Colon Carcinoma Metastatic in the Brain (tissue), 2 donors: ENCODE measurements around the genes PDK3 and FTHL17.

DNA sequence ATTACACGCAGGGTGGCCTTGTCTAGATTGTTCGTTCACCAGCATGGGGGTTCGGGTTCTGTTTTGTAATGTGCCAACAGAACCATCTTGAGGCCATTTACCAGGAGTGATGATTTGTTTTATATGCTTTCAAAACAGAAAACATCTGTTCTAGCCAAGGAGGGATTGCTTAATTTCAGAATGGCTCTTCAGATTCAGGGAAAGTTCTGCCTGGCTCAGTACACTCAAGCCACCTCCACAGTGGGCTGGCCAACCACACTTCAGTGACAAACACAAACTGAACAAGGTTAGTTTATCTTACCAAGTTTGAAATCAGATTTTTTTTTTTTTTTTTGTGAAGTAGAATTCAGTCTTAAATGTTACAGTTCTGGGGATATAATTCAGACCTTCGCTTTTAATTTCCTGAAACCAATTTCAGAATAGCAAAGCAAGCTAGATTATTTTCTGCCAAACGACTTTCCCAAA is 23.3 kb downstream of the SMS start:
- PRO-cap, 2 experiments, result no peak in any of the 2 experiments

DNA sequence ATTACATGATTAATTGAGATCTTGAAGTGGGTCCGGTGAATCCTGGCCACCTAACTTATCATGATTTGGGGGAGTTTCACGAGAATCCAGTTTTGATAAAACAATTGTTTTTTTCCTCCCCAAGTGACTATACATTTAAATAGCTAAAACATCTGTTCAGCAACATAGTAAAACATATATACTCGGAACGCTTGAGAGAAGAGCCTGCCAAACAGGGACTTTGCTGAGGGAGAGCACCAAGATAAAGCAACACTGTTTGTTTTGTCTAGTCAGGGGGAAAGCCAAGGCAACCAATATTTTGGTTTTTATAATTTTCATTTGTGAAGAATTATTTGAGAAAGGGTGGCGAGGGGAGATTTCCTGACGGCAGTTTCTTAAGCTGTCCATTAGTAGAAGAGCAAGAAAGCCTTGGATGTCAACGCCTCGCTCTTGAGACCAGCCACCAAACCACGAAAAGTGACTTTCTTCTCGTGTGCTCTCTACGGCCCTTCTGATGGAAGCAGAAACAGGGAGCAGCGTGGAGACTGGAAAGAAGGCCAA is 458 bp downstream of the PHEX start:
- PRO-cap, 2 experiments, result no peak in any of the 2 experiments

GRCh38 chrX:22057635-22058182 is 25.6 kb downstream of the PHEX start:
- PRO-cap, 2 experiments, result no peak in any of the 2 experiments

GRCh38 chrX:22314576-22315186 is 42.0 kb downstream of the CBLL2 start:
- PRO-cap, 2 experiments, result no peak in any of the 2 experiments

DNA sequence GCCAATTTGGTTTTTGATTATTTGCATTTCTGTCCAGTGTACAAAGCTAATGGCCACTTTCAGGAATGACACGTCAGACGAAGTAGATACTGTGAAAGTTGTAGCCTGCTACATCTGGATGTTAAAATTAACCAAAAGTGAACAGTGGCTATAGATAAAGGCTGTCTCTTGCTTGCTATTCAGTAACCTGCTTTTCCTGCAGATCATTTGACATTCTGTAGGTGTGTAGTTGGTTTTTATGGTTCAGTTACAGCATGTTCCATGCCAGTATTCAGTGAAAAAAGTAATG is 1.1 kb downstream of the PRDX4 start:
- PRO-cap, 2 experiments, result no peak in any of the 2 experiments

DNA sequence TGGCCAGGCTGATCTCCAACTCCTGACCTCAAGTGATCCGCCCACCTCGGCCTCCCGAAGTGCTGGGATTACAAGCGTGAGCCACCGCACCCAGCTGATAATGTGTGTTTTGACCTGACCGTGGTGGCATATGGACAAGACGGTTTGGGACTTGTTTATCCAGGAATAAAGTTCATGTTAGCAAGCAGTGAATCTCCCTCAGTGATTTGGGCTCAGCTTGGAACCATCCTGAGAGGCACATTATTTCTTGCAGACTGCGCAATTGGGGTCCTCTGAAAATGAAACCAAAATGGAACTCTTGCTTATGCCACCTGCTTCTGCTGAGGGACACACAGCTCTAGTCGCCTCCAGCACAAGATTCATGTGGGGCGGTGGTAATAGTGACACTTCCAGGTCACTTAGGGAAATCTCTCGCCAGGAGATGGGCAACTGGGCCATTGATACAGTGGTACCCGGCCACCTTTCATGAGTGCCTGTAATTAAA is 9.9 kb upstream of the SAT1 start:
- PRO-cap, 2 experiments, result no peak in any of the 2 experiments

GRCh38 chrX:23803936-23804521 is 21.1 kb downstream of the SAT1 start:
- PRO-cap, 2 experiments, result no peak in any of the 2 experiments

DNA sequence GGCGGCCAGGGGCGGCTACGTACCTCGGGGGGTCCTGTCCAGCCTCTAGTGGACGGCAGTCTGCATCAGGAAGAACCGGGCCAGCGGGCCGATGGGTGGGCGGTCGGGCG is 2.3 kb downstream of the KLHL15 start:
- PRO-cap, 2 experiments, result no peak in any of the 2 experiments

DNA sequence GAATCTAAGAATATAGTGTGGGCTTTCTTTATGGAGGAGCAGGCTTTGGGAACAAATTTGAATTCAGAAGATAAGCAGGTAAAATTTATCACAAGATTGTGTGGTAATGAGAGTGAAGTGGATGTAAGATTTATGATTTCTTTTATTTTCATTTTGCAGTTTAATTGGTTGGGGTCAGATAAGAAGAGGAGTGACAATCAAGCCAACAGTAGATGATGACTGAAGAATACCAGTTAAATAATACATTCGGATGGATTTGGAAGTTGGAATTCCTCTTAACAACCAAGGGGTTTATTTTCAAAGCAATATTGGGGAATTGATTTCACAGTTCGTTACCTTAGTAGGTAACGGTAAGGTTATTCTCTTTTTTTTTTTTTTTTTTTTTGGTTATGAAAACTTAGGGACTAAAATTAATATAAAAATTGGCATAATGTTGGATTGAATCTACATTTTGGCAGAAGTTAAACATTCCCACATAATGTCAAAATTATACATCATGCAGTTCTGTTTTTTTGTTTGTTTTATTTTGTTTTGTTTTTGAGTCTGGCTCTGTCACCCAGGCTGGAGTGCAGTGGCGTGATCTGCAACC is 21.9 kb downstream of the EIF2S3 start:
- PRO-cap, 2 experiments, result no peak in any of the 2 experiments

GRCh38 chrX:24154301-24154674 is 4.8 kb downstream of the ZFX start:
- PRO-cap, 2 experiments, result no peak in any of the 2 experiments

DNA sequence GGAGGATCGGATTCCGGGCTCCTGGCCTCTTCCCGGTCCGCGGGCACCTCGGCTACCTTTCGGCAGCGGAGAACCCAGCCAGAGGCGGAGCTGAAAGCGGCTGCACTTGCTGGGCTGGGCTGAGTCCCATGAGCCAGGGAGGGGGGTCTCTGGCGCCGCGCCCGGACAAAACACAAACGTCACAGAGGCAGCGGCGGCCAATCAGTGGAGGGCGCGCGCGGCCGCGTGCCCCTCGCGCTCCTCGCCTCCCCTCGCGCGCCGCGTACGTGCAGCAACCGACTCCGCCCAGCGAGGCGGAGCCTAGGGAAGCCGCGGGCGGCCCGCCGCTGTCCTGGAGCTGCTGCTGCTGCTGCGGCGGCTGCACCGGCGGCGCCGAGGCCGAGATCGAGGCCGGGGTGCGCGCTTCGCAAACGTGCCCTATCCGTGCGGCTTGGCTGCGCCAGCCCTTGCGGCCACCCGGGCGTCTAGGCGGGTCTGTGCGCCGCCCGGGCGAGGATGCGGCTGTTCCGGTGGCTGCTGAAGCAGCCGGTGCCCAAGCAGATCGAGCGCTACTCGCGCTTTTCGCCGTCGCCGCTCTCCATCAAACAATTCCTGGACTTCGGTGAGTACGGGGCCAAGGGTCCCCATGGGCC is at the start of gene PDK3:
PDK3 (plus strand) TSS at position 326 of the 632 bp plus-strand sequence.
- PRO-cap, 2 experiments, result peak in 2 of 2 experiments; most common plus-strand start position 381 of the sequence (in 2); most common minus-strand start position 86 of the sequence (in 1)

- PRO-cap, 2 experiments, result no peak in any of the 2 experiments
These were observed 657 bp downstream of the PDK3 start for GRCh38 chrX:24465593-24466293.

DNA sequence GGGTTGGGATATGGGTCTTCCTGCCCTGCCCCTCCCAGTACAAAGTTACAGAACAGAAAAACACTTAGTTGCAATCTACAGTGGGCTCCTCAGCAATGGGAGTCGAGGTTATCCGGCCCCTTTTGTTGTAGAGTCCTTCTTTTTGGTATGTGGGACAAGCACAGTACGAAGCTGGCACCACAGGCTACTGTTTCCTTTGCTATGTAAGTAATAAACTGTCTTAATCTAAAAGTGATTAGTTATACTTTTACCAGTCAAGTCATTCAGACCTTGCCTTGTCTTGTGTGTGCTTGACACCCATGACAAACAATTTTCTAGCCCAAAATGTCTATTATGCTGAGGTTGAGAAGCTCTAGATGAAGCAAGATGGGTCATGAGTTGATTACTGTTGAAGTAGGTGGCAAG is 15.5 kb upstream of the PCYT1B start:
- PRO-cap, 2 experiments, result no peak in any of the 2 experiments

DNA sequence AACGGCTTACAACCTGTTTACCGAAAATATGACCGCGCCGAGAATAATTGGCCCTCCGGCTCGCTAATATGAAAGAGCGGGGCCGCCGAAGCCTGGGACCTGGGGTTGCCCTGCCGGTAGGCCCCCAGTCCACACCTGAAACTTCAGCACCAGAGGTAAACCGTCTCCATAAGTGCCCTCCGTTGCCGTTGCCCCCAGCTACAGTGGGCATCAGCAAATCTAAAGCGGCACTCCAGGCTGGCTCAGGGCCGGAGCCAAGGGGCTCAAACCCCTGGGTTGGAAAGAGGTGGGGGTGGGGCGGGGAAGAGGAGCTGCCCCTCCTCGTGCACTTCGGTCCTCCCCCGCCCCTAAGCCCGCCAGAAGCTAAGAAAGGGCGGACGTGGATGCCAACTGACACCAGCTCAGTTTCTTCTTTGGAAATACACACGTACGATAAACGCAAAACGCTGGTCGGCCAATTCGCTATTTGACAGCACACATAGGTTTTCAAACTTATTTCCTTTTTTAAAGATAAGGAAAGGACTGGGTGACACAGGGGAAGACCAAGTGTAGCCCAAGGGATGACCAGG is 4.6 kb downstream of the ARX start:
- PRO-cap, 2 experiments, result no peak in any of the 2 experiments

GRCh38 chrX:28599737-28600051 is 12.4 kb downstream of the IL1RAPL1 start:
- PRO-cap, 2 experiments, result no peak in any of the 2 experiments

DNA sequence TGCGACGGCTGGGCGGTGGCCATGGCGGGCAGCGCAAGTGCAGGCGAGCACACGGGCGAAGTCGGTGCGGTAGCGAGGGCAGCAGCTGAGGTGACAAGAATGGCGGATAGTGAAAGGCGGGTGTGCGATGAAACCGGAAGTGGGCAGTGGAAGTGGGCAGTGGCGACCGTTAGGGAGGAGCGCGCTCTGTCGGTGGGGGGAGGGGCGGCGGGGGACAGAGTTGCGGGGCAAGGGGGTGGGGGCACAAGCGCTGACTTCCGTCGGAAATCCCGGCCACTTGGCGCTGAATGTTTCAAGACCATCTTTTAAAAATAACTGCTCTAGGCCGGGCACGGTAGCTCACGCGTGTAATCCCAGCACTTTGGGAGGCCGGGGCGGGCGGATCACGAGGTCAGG is at the start of gene FTHL17:
FTHL17 (minus strand) TSS at position 111 of the 396 bp plus-strand sequence.
- PRO-cap, 2 experiments, result no peak in any of the 2 experiments

DNA sequence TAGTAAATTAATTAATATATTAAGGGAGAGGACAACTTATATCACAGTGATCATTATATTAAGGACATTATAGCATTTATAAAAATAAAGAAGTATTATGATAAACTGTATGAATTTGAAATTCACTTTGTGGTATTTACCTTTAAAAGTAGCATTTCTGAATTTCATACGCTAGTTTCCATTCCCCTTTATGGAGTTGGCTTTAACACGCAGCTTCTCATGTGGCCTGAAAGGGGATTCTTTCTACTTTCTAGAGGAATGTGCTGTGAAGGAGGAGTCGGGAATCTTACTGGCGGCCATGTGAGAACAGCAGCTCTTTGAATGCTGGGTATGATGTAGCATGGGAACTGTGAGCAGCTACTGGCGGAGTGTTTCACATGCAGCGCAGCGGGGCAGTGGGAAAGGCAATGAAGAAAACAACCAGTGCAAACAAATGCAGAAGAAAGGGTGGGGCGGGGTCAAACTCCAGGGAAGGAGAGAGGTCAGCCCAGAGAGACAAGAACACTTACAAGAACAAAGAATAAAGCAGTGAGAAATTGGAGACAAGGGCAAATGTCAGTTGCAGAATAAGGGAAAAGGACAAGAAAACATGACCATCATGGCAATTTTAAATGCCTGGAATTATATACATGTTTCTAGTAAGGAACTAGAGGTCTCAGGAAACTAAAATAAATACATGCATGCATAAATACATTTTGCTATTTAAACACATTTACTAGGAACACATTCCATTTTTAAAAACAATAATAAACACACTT is 363.8 kb upstream of the FTHL17 start:
- PRO-cap, 2 experiments, result no peak in any of the 2 experiments

- PRO-cap, 2 experiments, result no peak in any of the 2 experiments
These were observed 790.9 kb upstream of the FTHL17 start for GRCh38 chrX:31862732-31863114.

DNA sequence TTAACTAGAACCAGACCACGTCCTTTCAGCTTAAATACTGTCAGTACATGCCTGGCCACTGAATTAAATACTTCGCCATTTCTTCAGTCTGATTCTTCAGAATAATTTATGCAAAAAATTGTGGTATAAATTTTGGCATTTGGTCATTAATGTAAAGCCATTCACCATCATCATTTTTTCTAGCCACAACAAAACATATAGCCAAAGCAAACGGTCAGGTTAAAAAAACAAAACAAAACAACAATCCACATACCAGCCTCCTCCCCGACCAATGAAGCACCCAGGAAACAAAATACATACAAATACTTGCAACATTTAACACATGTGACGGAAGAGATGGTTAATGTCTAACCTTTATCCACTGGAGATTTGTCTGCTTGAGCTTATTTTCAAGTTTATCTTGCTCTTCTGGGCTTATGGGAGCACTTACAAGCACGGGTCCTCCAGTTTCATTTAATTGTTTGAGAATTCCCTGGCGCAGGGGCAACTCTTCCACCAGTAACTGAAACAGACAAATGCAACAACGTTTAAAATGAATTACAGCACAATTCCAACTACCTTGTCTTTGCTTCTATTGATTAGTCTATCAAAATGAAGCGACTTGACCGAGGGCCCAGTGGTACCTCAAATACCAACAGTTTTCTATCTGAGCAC is 857.5 kb upstream of the FTHL17 start:
- PRO-cap, 2 experiments, result no peak in any of the 2 experiments

- PRO-cap, 2 experiments, result no peak in any of the 2 experiments
These were observed 618.0 kb downstream of the DMD start for GRCh38 chrX:32593399-32593726.